Metastatic Liver Carcinoma in the Adrenal Gland (tissue), 2 donors: ENCODE measurements around a stretch of chr9.

- PRO-cap, 2 experiments = no peak in any of the 2 experiments
These were observed 4.3 kb downstream of the IPPK start for GRCh38 chr9:92665682-92666005.

DNA sequence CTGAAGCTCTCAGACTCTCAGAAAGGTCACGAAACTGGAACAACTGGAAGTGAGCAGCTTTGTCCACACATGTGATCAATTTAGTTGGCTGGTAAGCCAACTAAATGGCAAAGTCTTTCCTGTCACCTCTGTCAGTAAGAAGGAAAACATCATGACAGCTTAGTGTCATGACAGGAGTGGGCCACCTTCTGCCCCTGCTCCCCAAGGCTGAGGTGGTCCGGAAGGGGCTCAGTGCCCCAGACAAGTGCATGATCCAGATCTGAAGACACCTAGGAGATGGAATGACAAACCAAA is 4.0 kb downstream of the IPPK start:
- PRO-cap, 2 experiments = no peak in any of the 2 experiments

GRCh38 chr9:92728873-92729945 is 35.4 kb downstream of the BICD2 start:
- PRO-cap, 2 experiments = no peak in any of the 2 experiments

DNA sequence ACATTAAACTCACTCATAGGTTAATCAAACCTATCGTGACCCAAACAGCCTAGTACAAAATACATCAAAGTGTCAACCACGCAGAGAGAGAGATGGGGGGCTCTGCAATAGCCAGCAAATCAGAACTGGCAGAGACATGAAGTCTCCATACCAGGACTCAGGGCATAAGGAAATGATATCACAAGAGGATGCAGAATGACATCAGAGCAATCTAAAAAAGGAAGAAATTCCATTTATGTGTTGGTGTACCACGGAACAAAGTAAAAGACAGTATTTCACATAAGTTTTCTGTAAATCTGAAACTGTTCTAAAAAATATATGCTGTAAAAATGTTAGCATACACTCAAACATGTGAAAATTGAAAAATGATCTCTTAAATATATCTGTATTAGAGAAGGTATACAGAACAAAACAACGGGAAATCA is 24.6 kb downstream of the BICD2 start:
- PRO-cap, 2 experiments = no peak in any of the 2 experiments

DNA sequence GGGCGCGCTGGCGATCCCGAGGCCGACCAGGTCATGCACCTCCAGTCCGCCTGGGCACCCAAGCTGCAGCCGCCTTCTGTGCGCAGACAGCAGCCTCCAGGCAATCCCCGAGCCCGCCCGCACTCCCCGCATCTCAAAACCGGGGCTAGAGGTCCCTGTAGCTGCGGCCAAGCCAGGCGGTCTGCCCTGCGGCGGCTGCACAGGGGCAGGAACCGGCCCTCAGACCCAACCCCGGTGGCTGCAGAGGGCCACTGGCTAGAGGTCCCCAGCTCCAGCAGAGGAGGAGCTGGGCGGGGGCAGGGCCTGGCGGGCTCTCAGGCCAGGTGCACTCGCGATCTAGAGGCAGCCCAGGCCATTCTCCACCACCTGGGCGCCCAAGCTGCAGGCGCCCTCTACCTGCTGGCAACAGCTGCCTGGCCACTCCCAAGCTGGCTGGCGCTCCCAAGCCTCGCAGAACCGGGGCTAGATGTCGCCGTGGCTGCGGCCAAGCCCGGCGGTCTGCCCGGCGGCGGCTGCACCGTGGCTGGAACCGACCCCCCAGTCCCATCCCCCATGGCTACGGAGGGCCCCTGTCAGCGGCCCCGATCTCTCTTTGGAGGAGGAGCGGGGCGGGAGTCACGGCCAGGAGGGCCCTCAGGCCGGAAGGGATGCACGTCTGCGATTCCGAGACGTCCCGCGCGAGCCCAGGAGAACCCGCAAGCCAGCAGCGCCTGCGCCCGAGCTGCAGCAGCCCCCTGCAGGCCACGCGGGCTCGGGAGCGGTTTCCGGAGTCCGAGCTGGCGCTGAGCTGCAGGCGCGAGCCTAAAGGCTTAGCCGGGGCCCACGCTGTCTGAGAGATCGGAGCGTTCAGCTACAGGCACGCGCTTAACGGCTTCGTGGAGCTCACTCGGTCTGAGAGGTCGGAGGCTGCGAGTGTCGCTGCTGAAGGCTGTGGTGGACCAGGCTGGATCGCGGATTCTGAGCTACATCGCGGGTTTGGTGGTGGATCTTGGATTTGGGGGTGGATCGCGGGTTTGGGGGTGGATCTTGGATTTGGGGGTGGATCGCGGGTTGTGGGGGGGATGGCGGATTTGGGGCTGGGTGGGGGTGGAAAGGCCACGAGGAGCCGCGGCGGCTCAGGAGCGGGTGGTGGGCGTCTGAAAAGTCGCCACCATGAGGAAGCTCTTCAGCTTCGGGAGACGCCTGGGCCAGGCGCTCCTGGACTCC is 44.3 kb upstream of the BICD2 start:
- PRO-cap, 2 experiments = no peak in any of the 2 experiments

DNA sequence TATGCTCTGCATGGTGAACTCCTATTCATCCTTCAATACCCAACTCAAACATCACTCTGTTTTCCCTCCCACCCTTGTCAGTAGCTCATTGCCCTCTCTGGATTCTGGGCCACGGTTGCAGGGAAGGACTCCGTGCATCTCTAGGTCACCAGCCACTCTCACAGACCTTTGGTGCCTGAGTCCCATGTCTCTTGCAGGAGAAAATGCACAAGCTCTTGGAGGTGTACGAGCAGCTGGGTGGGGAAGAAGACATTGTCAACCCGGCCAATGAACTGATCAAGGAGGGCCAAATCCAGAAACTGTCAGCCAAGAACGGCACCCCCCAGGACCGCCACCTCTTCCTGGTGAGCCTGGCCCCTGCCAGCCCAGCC is 44.9 kb upstream of the SUSD3 start:
- PRO-cap, 2 experiments = no peak in any of the 2 experiments

DNA sequence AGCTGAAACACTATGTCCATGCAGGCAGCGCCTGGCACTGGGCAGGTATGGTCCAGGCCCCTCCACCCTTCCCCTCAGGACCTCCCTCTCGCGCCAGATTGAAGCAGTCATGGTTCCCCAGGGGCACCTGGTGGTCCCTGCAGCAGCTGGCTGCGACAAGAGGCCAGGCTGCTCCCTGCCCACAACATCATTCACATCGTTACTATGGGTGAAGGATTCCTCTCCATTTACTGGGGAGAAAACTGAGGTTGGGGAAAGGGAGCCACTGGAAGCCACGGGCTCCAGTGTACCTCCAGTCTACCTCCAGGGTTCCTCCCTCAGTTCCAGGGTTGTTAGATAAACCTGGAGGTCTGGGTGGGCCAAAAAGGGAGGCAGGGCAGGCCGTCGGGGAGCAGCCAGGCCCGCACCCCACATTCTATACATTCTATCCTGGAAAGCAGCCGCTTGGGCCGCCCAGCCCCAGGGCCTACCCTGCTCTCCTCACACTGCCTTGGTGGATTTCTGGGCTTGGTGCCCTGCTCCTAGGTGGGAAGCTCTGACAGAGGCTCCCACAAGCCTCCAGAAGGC is 18.2 kb upstream of the SUSD3 start:
- PRO-cap, 2 experiments = no peak in any of the 2 experiments

GRCh38 chr9:93096980-93097815 is 1.2 kb downstream of the CARD19 start:
- PRO-cap, 2 experiments = no peak in any of the 2 experiments

- PRO-cap, 2 experiments = no peak in any of the 2 experiments
These were observed 4.1 kb upstream of the NINJ1 start for GRCh38 chr9:93137968-93138821.

DNA sequence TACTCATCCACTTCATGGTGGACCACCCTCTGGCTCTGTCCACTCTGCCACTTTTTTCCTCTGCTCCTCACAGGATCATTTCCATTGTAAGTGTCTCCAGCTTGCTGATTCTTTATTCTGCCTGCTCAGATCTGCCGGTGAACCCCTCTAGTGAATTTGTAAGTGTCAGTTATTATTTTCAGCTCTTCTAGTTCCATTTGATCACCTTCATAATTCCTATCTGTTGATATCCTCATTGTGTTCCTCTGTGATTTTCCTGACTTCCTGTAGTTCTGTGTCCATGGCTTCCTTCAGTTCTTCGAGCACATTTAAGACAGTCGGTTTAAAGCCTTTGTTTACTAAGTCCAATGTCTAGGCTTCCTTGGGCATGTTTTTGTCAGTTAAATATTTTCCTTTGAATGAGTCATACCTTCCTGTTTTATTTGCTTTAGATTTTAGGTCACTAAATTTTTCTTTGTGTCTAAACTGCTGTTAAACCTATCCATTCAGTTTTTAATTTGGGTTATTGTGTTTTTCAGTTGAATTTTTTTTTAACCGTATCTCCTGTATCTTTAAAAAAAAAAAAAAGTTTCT is 129.0 kb downstream of the WNK2 start:
- PRO-cap, 2 experiments = no peak in any of the 2 experiments

- PRO-cap, 2 experiments = no peak in any of the 2 experiments
These were observed 105.4 kb upstream of the FAM120A start for GRCh38 chr9:93345714-93346844.

- PRO-cap, 2 experiments = no peak in any of the 2 experiments
These were observed 4.8 kb upstream of the FAM120A start for GRCh38 chr9:93446704-93447152.

DNA sequence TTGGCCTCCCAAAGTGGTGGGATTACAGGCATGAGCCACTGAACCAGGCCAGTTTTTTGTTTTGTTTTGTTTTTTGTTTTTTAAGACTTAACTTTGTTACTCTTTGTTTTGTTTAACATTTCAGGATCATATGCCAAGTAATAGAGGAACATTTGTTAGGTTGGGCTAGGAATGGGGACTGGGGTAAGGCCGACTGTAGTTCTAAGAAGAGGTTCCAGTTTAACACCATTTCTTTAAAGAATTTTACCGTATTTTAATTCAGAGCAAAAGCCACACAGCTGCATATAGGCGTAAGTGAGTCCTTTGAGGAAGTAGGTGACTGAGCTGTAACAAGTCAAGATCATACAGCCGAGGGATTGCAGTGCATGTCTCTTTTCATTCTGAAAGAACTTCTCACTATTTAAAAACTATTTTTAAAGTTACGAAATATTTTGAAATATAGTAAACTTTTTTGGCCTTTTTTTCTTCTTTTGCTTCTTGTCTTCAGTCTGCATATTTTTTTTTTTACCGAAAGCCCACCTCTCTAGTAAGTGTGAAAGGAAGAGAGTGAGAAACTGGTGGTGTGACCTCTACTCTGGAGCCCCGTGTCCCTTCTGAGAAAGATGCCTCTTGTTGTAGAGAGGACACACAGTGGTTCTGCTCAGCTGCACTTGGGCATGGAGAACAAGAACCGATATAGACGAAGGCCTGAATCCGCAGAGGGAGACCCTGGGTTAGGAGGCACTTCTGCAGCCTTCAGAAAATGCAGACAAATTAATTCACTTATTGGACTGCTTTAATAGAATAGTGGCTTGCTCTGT is 58.9 kb upstream of the FAM120AOS start:
- PRO-cap, 2 experiments = no peak in any of the 2 experiments

DNA sequence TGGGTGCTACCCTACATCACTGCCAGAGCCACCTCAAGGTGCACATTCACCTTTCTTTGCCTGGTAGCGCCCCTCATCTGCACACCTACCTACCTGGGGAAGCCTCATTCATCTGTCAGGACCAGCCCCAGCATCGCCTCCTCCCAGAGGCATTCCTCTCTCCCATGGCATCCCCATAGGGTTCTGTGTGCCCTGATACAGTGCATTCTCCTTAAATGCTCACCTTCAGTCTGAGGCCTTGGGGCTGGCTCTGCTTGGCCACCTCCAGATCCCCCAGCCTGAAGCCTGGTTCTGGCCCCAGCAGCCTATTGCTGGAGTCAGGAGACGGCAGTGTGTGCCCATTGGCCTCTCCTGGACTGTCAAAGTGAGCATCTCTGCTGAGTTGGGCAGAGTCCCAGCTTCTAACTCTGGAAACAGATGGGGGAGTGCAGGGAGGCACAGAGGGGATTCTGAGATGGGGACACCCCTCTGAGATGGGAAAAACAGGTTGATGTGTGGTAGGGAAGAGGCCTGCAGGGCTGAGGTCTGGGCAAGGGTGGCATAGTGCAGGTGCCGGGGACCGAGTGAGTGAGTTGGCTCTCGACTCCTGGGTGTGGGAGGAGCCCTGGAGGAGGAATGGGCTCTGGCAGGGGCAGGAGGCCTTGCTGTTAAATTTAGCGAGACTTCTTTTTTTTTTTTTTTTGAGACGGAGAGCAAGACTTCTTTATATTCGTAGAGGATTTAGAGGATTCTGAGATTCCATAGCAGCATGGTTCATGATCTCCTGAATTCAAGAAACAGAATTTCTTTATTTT is 27.5 kb downstream of the PHF2 start:
- PRO-cap, 2 experiments = no peak in any of the 2 experiments

- PRO-cap, 2 experiments = no peak in any of the 2 experiments
These were observed 73.2 kb downstream of the PHF2 start for GRCh38 chr9:93649543-93650115.

GRCh38 chr9:93665614-93666302 is 89.4 kb downstream of the PHF2 start:
- PRO-cap, 2 experiments = no peak in any of the 2 experiments

DNA sequence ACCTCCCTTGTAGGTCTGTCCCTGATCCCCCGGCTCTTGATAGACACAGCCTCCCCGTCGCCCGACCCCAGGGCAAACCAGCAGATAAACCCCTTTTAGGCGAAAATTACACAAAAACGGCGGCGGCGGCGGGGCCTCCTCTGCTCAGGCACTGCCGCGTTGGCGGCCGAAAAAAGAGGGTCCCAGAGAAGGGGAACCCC is 3.0 kb upstream of the BARX1 start:
- PRO-cap, 2 experiments = no peak in any of the 2 experiments

DNA sequence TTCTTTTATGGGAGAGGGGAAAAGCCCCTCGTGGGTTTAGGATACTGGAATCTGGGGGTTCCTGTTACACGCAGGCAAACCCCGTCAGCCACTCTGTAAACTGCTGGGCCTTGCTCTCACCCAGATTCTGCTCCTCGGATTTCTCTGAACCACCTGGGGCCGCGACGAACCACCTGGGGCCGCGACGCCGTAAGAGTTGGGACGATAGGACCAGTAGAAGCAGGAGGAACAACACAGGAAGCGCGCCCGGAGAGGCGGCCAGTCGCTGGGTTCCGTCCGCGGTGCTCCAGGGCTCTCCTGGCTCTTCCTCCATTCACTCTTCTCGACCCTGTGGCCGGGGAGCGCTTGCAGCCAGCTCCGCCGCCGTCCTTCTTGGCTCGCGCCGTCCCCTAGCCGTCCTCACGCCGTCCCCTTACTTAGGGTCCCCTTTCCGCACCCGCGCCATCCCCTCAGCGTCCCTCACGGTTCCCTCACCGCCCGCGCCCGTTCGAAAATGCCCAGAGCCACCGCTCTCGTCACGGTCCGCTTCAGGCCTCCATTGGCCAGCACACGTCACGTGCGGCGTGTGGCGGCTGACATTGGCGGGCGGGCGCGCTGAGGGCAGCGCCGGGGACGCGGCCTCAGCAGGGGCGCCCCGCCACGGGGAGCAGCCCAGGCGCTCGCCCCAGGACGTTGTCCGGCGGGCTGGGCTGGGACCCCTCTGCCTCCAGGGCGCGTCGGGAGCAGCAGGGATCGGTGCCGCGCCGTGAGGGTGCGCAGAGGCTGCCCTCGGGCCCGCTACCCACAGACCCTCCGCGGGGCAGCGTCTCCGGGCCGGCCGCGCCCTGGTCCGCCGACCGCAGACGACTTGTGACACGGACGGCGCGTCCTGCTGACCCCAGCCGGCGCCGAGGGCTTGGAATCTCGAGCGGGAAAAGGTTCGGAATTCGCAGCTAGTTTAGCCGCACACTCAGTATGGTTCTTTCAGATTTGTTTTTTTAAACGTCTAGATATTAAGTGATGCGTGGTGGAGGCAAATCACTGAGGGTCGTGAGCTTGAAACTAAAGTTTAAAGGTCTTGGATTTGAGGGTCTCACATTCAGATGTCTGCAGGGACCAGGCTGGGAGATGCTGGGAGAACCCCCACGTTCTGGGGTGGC is 53.7 kb upstream of the PTPDC1 start:
- PRO-cap, 2 experiments = peak in 2 of 2 experiments; most common plus-strand start position 603 of the sequence (in 2); most common minus-strand start position 489 of the sequence (in 2)

DNA sequence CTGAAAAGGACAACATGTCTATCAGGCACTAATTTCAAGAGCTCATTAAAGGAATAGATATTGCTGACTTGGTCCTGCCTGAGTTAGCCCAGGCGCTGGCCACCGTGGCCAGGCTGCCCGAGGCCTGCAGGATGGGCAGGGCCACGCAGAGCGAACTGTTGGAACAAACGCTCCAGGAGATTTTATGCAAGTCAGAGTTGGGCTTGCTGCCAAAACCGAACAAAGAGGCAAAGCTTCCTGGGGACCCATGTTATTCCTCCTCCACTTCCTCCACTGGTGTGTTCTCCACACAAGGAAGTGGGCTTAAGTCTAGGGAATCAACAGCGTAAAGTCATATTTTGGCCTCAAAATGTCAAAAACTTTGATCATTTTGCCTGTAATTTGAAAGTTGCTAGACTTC is 72.7 kb downstream of the PTPDC1 start:
- PRO-cap, 2 experiments = no peak in any of the 2 experiments

DNA sequence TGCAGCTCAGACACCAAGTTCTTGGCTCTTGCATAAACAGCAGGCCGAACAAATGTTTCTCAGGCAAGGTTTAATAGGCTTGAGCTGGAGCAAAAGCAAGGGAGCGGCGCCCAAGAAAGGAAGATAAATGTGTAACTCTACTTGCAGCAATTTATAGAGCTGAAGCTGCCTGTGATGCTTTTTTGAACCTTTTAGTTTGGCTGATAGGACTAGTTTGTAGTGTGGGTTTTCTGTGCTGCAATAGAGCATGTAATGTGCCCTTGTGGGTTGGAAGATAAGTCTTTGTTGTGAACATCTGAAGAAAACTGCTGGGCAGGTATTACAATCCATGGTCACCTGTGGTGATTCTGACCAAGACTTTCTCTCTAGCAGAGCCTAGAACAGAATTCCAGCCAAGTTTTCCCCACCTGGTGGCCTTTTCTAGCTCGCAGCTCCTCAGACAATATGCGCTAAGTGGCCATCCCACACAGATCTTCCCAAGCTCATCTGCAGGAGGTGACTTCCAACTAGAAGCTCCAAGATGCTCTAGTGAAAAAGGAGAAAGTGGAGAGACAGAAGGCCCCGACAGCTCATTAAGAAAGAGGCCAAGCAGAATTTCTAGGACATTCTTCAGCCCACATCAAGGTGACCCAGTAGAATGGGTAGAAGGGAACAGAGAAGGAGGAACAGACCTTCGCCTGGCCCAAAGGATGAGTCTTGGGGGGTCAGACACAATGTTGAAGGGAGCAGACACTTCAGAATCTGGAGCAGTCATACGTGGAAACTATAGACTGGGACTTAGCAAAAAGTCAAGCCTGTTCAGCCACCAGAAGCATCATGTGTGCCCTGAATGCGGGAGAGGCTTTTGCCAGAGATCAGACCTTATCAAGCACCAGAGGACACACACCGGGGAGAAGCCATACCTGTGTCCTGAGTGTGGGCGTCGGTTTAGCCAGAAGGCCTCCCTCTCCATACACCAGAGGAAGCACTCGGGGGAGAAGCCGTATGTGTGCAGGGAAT is 28.7 kb downstream of the NUTM2F start:
- PRO-cap, 2 experiments = no peak in any of the 2 experiments